Heart (tissue), 3 donors: ENCODE measurements around a stretch of chr2.

DNA sequence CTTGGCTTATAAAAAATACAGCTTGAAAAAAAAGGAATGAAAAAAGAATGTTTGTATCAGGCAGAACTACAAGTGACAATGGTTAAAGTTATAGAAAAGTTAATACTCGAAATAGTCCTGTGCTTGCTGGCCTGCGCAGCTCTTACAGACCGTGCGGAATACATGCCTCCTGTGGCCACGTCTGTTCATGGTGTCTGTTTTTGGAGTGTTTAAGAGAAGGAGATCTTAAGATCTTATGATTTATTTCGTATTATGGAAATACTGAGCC is 846 bp downstream of the DUSP19 start:
- RAMPAGE, long total RNA, 2 experiments = no peak in any of the 2 experiments

DNA sequence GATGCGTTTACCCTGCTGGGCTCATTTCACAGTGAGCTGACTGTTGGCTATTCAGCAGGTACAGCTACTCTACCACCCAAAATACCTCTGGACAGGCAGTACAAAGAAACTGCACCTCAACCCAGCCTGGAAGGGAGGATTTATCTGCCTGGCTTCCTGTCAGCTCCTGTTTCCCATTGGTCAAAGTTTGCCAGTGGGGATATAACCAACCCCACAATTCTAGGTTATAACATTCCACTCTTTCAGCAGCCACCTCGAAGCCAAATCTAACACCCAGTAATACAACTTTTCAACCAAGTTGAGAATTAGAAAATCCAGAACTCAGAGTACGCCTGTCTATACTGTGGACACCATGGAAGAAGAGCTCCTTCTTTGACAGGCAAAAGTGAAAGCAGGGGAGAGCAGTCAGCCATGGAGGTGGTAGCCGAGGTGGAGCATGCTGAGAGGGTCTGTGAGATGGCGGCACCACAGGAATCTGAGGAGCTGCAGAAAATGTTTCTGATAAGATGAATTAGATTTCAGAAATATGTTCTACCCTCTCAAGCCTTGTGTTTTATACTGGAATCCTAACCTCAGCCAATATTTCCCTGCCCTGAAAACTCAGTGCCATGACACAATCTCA is 10.8 kb downstream of the DUSP19 start:
- RAMPAGE, long total RNA, 2 experiments = no peak in any of the 2 experiments

DNA sequence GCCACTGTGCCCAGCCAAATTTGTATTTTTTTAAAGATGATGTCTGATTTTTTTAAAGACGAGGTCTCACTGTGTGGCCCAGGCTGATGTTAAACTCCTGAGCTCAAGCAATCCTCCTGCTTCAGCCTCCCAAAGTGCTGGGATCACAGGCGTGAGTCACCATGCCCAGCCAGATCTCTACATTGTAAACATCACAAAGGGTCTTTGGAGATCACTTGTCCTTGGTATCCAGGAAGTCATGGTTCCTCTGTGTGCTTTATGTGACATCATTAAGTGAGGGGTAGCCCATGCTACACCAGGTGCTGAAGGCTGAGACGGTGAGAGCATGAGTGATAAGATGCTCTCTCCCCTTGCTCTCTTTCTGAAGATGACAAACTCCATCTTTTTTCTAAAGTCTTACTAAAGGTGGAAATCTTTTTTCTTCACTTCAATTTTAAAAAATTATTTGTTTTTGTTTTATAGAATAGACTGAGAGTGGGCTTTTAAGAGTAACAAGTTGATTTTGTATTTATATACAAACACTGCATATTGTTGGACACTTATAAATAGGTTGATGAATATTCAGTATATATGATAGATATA is 6.9 kb upstream of the NUP35 start:
- RAMPAGE, long total RNA, 2 experiments = no peak in any of the 2 experiments

DNA sequence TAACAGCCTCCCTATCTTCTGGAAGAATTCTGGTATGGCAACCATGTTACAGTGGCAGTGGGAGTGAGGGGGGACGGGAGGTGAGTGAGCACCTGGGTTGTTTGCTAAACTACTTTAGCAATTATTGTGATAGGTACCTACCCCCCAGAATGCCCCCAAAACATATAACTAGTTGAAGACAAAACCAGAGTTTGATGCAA is 128.7 kb downstream of the NUP35 start:
- RAMPAGE, long total RNA, 2 experiments = no peak in any of the 2 experiments

DNA sequence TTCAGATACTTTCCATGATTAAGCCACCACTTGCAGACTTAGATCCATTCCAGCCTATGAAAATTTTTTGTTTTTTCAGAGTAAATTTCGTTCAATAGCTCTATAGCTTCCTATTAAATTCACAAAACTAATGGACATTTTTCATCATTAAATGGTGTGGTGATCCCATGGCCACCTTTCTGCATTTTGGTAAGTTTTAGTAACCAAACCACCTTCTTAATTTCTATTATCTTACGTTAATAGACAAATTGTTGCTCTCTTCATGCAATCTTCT is 356.2 kb upstream of the ZNF804A start:
- RAMPAGE, long total RNA, 2 experiments = no peak in any of the 2 experiments

- RAMPAGE, long total RNA, 2 experiments = no peak in any of the 2 experiments
Measured at GRCh38 chr2:184425489-184425813, 172.9 kb upstream of the ZNF804A start.

DNA sequence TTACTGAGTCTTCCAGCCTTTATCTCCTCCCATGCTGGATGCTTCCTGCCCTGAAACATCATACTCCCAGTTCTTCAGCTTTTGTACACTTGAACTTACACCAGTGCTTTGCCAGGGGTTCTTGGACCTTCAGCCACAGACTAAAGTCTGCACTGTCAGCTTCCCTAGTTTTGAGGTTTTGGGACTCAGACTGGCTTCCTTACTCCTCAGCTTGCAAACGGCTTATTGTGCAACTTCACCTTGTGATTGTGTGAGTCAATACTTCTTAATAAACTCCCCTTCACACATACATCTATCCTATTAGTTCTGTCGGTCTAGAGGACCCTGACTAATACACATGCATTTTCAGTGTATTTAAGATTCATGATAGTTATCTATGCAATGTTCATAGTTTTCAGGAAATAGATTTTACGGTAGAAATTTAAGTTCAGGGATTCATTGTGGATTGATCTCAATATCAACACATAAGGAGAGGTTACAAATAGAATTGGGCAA is 35.8 kb upstream of the ZNF804A start:
- RAMPAGE, long total RNA, 2 experiments = no peak in any of the 2 experiments

DNA sequence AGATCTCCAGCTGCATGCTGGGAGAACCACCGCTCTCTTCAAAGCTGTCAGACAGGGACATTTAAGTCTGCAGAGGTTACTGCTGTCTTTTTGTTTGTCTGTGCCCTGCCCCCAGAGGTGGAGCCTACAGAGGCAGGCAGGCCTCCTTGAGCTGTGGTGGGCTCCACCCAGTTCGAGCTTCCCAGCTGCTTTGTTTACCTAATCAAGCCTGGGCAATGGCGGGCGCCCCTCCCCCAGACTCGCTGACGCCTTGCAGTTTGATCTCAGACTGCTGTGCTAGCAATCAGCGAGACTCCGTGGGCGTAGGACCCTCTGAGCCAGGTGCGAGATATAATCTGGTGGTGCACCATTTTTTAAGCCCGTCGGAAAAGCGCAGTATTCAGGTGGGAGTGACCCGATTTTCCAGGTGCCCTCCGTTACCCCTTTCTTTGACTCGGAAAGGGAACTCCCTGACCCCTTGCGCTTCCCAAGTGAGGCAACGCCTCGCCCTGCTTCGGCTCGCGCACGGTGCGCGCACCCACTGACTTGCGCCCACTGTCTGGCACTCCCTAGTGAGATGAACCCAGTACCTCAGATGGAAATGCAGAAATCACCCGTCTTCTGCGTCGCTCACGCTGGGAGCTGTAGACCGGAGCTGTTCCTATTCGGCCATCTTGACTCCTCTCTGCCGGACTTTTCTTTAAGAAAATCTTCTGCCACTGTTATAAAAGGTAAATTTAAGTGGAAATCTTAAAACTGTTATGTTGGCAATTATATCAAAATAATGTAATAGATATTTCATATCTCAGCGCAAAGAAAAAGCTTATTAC is 313.6 kb upstream of the FSIP2 start:
- RAMPAGE, long total RNA, 2 experiments = start-site peak on the plus strand in 1 of 2 experiments, centred at positions 267 to 652 of the sequence, 11 to 15 reads per replicate

GRCh38 chr2:186006756-186007676 is 268.4 kb downstream of the FSIP2 start:
- RAMPAGE, long total RNA, 2 experiments = no peak in any of the 2 experiments

- RAMPAGE, long total RNA, 2 experiments = no peak in any of the 2 experiments
Measured at GRCh38 chr2:186641054-186641866, 51.4 kb downstream of the ITGAV start.

- RAMPAGE, long total RNA, 2 experiments = no peak in any of the 2 experiments
Measured at GRCh38 chr2:186675493-186676051, 18.3 kb upstream of the FAM171B start.

GRCh38 chr2:186676603-186677164 is 17.2 kb upstream of the FAM171B start:
- RAMPAGE, long total RNA, 2 experiments = no peak in any of the 2 experiments

DNA sequence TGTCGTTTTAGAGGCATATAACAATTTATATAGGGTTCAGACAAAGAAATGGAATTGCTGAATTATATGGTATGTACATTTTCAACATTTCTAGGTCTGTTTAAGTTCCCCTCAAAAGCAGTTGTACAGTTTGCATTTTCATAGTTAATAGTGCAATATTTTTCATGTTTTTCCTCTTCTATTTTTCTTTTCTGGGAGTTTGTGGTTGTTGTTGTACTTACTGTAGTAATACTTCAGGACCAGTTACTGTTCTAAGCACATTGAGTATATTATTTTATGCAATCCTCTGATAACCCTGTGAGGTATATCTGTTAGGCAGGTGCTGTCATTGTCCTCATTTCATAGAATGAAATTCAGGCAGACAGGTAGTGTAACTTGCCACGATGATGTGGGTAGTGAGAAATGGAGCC is 22.8 kb downstream of the FAM171B start:
- RAMPAGE, long total RNA, 2 experiments = no peak in any of the 2 experiments

DNA sequence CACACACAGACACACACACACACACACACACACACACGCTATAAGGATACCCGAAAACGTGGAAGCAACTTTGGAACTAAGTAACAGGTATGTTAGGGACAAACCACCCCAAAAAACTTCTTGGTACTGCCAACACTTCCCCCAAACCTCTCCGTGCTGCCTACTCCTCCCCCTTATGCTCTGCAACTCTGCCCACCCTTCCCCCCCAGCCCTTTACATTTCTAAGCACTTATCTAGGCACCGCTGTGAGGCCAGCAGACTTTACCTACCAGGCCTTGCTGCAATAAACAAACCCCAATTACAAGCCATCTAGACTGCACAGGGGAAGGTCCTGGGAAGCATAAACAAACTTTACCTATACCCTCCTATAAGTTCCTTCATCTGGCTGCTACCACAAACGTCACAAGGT is 259.5 kb upstream of the GULP1 start:
- RAMPAGE, long total RNA, 2 experiments = no peak in any of the 2 experiments

DNA sequence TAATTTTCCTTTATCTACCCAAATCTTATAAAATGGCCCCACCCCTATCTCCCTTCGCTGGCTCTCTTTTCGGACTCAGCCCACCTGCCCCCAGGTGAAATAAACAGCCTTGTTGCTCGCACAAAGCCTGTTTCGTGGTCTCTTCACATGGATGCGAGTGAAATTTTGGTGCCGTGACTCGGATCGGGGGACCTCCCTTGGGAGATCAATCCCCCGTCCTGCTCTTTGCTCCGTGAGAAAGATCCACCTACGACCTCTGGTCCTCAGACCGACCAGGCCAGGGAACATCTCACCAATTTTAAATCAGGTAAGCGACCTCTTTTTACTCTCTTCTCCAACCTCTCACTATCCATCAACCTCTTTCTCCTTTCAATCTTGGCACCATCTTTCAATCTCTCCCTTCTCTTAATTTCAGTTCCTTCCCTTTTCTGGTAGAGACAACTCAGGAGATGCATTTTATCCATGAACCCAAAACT is 257.9 kb upstream of the GULP1 start:
- RAMPAGE, long total RNA, 2 experiments = no peak in any of the 2 experiments

DNA sequence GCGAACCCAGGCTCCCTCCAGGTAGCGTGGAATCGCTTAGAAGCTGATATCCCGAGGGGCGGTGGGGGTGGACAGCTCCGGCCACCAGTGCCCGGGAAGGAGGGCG is 378 bp downstream of the GULP1 start:
- RAMPAGE, long total RNA, 2 experiments = no peak in any of the 2 experiments

DNA sequence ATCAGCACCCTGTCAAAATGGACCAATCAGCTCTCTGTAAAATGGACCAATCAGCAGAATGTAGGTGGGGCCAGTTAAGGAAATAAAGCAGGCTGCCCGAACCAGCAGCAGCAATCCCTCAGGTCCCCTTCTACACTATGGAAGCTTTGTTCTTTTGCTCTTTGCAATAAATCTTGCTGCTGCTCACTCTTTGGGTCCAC is 82.9 kb upstream of the COL3A1 start:
- RAMPAGE, long total RNA, 2 experiments = no peak in any of the 2 experiments

DNA sequence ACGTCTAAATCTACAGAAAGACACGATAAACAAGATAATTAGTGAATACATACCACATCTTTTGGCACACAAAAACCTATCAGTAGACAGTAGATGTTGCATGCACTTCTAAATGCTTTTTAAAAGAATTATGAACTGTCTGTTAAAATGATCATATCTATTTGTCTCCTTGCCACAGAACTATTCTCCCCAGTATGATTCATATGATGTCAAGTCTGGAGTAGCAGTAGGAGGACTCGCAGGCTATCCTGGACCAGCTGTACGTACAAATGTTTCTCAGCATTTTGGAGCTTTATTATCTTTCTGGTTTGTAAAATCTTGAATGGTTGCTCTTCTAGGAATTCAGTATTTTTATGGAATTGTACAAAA is 12.7 kb downstream of the COL3A1 start:
- RAMPAGE, long total RNA, 2 experiments = no peak in any of the 2 experiments

- RAMPAGE, long total RNA, 2 experiments = no peak in any of the 2 experiments
Measured at GRCh38 chr2:189011619-189012338, 37.6 kb downstream of the COL3A1 start.

DNA sequence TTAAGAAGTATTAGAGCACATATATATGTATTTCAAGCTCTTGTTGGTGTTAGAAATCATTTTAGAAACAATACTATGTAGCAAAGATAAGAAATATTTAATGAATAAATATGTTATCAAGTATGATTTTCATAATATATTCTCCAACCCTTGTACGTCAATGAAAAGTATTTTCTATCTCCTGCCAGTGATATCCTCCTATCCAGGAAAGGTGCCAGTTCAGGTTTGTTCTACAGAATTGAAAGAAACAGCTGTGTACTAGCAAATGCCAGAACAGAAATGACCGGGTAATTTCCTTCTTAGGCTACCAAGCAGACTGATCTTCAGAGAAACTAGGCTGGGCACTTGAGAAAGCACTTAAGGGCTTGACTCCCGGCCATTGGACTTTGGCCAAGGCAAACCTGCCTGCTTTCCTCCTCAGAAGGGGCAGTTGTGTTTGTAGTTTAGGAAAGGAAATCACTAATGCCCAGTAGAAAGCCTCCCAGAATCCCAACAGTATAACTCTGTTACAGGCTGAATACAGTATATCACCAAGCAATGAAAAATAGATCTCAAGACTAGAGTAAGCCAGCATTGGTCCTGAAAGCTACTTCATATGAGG is 42.9 kb upstream of the COL5A2 start:
- RAMPAGE, long total RNA, 2 experiments = no peak in any of the 2 experiments